ENCODE measurements around the genes NOB1, WWP2, CLEC18A, PDPR and ST3GAL2.

DNA sequence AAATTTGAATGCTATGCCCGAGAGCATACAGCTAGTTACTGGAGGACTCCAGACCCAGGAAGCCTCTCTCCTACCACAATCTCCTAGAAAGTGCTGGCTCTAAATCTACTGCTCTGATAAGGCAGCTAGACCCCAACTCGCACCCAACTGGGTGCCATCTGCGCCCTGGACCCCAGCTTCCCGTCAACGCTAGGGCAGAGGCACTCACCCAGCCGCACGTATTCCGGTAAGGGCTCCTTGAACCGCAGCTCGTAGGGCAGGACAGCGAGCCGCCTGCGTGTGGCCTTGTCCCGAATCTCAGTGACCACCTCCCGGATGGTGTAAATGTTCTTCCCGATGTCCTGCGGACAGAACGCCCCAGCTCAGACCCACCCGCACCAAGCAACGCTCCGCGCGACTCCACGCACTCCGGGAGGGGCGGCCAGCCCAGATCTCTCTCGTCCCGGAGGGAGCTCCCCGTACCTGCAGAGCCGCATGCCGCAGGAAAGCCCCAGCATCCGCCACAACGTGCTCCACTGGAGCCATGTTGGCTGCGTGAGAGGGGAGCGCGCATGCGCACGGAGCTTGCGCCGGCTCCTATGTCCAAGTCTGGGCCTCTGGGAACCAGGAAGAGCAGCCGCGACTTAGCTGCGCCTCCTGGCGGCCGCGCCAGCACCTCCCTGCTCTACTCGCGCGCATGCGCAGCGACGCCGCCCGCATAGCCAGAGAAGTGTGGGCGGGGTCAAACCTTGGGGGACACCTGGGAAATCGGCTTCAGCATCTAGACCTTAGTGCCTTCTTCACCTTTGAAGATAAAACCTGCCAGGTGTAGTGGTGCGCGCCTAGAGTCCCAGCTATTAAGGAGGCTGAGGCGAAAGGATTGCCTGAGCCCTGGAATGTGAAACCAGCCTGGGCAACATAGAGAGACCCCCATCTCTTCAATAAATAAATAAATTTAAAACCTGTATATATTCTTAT is at the start of gene NOB1:
Gene NOB1, minus strand, starts transcription at position 541 of the 957 bp plus-strand sequence.
- RRBS: under 1% methylated on average over 12 of the region's 59 CpGs

GRCh38 chr16:69761944-69763004 is at the start of gene WWP2:
Gene WWP2 (plus strand): TSS chr16:69762332.
- RRBS: 1% methylated on average over 25 of the region's 74 CpGs

DNA sequence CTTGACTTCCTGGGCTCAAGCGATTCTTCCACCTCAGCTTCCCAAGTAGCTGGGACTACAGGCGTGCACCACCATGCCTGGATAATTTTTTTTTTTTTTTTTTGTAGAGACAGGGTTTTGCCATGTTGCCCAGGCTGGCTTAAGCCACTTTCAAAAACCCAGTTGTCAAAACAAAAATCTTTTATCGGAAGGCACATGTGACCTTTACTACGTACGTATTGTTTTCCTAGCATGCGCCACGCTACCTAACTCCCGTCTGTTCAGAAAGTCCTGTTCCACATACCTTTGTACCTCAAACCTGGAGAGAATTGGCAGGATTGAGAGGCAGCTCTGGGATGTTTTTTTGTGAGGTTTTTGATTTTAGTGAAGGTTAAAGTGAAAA is 61.1 kb upstream of the CLEC18A start:
- RRBS: no CpG with 5 or more reads among the region's 8 CpGs

GRCh38 chr16:69927192-69927908 is 23.8 kb upstream of the CLEC18A start:
- RRBS: no CpG with 5 or more reads among the region's 18 CpGs

DNA sequence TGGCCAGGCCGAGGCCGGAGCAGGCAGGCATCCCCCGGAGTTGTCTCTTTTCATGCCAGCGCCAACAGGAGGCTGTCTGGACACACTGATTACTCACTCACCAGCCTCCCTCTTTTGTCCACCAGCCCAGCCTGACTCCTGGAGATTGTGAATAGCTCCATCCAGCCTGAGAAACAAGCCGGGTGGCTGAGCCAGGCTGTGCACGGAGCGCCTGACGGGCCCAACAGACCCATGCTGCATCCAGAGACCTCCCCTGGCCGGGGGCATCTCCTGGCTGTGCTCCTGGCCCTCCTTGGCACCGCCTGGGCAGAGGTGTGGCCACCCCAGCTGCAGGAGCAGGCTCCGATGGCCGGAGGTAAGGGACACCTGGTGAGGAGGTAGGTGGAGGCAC is at the start of gene CLEC18A:
Gene CLEC18A, plus strand, starts transcription at position 199 of the 391 bp plus-strand sequence.
- RRBS: no CpG with 5 or more reads among the region's 12 CpGs

DNA sequence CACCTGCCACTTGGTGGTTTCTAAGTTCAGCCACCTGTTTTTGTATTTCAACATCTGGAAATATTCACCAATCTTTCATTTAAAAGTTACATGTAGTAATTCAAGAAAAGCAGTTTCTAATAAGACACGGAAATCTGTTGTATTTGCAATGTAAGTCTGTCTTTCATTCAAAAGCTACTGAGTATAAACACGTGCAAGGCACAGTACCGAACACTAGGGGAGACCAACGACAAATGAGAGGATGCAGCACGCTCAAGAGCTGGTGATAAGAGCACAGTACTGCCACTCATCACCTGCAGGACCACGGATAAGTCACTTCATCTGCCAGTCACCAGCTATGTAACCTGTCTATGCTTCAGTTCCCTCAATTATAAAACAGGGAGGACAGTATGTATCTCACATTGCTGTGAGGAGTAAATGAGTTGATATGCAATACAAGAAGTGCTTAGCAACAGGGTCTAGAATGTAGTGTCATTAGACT is 67.1 kb downstream of the CLEC18A start:
- RRBS: no CpG with 5 or more reads among the region's 6 CpGs

GRCh38 chr16:70113782-70115164 is at the start of gene PDPR:
Gene PDPR (plus strand): TSS chr16:70114332.
- RRBS: 3% methylated on average over 10 of the region's 115 CpGs

DNA sequence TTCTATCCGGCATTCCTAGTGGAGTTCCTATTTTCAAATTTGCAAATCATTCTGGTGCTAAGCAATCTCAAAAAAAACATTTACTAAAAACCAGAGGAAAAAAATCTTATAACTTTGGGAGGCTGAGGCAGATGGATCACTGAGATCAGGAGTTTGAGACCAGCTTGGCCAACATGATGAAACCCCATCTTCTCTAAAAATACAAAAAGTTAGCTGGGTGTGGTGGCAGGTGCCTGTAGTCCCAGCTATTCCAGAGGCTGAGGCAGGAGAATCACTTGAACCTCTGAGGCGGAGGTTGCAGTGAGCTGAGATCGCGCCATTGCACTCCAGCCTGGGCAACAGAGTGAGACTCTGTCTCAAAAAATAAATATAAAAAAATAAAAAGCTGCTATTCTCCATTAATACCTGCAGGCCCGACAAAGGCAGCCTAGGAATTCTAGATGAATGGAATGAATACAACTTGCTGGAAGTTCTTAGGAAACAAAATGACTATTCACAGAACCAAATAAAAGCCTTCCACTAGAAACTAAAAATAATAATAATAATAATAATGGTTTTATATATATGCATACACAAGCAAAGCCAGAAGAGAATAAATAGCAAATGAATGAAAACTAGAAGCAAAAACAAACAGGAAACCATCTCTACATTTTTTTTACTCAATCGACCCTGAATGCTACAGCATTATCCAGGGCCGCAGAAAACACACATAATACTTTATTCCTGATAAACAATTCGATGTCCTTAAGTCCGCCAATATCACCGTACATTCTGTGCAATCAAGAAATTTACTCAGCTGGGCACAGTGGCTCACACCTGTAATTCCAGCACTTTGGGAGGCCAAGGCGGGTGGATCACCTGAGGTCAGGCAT is 1.9 kb downstream of the EXOSC6 start:
- RRBS: no CpG with 5 or more reads among the region's 11 CpGs

- RRBS: no CpG with 5 or more reads among the region's 8 CpGs
Observed at GRCh38 chr16:70250811-70251032, 1.0 kb downstream of the EXOSC6 start.

GRCh38 chr16:70264671-70265246 is 13.0 kb upstream of the EXOSC6 start:
- RRBS: no CpG with 5 or more reads among the region's 8 CpGs

- RRBS: no CpG with 5 or more reads among the region's 5 CpGs
Observed at GRCh38 chr16:70396485-70397036, 42.3 kb downstream of the ST3GAL2 start.

GRCh38 chr16:70438880-70440000 is at the start of gene ST3GAL2:
Gene ST3GAL2 (minus strand): TSS chr16:70439100.
- RRBS: 1% methylated on average over 52 of the region's 99 CpGs

DNA sequence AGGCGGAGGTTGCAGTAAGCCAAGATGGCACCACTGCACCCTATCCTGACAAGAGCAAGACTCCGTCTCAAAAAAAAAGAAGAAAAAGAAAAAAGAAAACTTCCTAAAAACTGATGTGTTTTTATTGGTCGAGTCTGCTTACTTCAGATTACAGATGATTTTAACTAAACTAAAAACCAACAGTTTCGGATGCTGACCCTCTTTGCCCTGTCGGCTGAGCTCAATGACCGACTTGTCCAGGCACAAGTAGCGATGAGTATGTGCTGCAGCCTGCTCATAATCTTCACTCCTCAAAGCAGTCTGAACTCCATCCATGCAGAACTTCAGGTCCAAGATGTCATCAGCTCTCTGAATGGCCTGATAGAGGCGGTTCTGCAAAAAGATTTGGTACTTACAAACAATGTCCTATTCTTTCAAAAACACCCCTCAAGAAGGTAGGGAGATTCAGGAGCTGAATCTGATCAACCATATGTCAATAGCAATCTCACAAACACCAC is 9.2 kb downstream of the COG4 start:
- RRBS: no CpG with 5 or more reads among the region's 8 CpGs

DNA sequence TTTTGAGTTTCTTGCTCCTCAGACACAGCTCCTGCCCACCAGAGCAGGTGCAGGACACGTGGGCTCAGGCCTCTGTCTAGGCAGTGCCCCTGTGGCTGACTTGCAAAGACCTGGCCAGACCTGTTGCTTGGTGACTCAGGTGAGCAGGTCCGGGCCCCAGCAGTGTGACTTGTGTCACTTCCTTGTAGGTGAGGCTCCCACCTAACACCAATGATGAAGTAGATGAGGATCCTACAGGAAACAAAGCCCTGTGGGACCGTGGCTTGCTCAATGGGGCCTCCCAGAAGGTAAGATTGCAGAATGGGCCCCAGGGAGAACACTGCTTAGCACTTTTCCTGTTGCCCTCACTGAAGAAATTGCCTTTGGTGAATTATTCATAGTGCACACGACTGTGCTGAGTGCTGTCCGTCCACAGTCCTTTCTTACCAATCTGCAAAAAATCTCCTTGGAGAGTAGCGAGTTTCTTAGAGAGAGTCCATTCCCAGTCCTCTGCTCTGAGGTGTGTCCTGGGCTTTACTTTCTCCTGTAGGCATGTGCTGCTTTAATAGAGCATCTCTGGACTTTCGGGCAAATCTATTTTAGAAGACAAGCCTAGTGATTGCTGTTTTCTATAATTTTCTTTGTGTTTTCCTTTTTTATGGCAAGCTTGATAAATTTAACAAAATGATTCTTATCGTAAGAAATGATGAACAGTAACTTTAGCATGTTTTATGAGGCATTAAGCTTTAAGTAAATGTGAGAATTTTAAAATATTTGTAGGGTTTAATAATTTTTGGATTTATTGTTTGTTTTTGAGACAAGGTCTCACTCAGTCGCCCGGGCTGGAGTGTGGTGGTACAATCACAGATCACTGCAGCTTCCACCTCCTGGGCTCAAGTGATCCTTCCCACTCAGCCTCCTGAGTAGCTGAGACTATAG is 45.5 kb downstream of the SF3B3 start:
- RRBS: no CpG with 5 or more reads among the region's 10 CpGs

DNA sequence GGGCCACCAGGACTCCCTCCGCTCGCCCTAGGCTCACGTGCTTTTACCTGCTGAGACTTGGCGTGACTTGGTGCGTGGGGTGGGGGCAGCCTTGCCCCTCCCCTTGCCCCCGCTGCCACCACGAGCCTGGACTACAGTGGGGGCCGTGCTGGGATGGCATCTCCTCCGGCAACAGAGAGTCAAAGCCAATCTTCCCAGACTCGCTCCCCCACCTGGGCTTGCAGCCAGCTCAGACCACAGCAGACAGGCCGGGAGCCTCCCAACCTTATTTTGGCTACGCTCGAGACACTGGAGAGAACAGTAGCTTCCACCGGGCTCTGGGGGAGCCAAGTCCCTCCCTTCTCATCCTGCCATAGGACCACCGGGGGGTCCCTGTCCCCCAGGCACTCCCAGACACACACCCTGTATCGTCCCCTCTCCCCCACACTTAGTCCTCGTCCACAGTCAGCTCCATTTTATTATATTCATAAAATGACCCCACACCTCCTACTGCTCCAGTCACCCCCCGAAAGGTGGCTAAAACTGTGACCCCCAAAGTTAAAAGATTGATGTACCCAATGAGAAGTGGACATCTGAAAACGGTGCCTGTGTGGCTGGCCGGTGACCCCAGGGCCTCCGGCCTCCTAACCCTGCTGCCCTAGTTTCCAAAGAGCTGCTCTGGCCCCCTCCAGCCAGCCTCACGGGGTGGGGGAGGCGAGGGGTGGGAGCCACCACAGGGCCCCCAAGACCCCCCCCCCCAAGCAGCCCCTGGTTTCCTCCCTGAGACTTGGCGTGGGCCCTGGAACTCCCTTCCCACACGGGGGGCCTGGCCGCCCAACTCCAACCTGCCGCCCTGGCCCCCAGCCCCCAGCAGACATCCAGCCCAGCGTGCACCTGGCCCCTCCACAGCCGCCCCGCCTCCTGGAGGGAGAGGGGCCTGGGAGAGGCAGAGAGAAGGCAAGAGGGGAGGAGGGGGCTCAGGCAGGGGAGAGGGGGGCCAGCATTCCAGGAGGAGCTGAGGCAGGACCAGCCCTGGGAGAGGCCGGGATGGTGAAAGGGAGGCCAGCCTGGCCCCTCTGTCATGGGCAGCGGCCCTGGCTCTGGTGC is 16.3 kb downstream of the IL34 start:
- RRBS: 31% methylated on average over 5 of the region's 32 CpGs

DNA sequence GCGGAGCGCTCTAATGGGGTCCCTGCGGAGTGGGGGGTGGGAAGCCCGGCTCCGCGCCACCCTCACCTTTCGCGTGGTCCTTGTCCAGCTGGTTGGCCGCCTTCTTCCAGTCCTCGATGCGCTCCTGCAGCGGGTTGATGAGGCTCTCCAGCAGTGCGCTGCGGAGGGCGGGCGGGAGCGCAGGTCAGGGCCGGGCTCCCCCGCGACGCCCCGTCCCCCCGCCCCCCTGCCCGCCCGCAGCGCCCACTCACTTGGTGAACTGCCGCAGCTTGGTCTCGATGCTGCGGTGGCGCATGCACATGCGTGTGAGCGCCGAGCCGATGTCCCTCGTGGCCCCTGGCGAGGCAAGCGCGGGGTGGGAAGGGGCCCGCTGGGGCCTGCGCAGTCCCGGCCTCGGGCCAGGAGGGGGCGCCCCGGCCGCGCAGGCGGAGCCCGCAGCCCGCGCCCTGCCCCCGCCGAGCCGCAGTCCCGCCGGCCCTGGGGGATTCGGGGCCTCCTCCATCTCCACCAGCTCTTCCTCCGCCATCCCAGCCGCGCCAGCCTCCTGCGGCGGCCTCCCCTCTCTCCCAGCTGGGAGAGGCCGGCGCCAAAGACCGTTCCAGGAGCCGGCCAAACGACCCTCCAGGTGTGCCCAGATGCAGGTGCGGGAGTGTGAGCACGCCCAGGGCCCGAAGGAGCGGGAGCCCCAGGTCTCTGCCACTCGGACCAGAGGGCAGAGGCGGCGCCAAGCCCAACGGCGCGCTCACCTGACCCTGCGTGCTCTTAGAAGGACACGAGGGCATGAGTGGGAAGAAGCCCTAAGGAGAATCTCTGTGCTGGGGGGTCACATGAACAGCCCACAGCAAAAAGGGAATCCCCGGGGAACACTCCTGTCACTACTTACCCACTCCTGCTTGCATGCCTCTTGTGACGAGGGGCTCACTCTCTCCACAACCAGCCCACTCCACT is 5.9 kb downstream of the MTSS2 start:
- RRBS: 32% methylated on average over 18 of the region's 80 CpGs

GRCh38 chr16:70709592-70710059 is 23.8 kb upstream of the MTSS2 start:
- RRBS: no CpG with 5 or more reads among the region's 7 CpGs

- RRBS: no CpG with 5 or more reads among the region's 10 CpGs
Observed at GRCh38 chr16:70714579-70715053, 28.8 kb upstream of the MTSS2 start.

DNA sequence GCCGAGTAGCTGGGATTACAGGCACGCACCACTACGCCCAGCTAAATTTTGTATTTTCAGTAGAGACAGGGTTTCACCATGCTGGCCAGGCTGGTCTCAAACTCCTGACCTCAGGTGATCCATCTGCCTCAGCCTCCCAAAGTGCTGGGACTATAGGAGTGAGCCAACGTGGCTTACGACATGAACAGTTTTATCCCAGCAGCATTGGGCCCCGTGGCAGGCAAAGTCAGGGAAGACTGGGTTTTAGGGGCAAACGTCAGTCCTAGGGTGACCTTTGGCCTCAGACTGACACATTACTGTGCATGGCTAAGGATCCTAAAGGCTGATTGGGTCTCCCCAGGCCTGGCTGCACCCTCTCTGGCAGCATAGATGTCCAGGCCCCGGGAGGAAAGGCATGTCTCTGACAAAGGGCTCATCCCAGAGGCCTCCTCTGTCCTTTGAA is 54.3 kb upstream of the MTSS2 start:
- RRBS: no CpG with 5 or more reads among the region's 8 CpGs

DNA sequence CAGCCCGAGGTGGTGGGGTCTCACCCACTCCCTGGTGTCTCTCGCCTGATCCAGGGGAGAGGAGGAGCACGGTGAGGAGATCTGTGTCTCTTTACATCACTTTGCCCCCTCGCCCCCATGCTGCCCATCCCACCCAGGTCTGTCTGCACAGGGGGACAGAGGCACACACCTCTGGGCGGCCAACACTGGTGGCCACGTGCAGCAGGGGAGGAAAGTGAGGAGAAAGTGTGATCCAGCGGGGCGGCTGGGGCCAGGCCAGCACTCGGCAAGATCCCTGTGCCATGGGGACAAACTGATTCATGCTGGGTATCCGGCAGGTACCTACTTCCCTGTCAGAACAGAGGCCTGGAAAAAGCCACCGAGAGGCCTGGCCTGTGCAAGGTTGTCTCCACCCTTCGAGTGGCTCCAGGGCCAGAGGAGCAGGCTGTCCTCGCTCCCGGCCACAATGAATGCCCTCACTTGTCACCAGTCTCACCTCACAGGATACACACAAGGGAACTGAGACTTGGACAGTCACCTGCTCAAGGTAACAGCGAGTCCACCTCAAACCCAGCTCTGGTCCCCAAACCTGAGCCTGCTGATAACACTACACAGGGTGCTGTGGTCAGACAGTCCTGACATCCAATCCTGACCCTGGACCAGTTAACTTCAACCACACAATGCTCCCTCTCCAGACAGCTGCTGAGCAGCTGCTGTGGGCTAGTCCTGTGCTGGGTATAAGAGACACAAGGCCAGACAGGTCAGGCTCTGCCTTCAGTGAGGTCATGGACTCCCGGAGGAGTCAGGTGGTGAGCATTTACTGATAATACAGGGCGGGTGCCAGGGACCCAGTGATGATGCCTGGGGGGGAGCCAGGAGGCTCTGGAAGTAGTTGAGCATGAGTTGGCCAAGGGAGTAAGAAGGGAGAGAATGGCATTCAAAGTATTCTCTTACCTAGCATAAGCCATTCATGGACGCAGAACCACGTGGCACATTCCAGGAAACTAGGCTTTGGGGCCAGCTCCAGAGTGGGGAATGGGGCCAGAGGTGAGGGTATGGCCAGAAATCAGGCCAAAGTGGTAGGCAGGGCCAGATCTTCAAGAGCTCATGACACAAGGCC is 53.0 kb downstream of the VAC14 start:
- RRBS: no CpG with 5 or more reads among the region's 19 CpGs